Bile duct (tissue), 1 donor: Measurements from ENCODE around the genes PRORP and INSM2.

DNA sequence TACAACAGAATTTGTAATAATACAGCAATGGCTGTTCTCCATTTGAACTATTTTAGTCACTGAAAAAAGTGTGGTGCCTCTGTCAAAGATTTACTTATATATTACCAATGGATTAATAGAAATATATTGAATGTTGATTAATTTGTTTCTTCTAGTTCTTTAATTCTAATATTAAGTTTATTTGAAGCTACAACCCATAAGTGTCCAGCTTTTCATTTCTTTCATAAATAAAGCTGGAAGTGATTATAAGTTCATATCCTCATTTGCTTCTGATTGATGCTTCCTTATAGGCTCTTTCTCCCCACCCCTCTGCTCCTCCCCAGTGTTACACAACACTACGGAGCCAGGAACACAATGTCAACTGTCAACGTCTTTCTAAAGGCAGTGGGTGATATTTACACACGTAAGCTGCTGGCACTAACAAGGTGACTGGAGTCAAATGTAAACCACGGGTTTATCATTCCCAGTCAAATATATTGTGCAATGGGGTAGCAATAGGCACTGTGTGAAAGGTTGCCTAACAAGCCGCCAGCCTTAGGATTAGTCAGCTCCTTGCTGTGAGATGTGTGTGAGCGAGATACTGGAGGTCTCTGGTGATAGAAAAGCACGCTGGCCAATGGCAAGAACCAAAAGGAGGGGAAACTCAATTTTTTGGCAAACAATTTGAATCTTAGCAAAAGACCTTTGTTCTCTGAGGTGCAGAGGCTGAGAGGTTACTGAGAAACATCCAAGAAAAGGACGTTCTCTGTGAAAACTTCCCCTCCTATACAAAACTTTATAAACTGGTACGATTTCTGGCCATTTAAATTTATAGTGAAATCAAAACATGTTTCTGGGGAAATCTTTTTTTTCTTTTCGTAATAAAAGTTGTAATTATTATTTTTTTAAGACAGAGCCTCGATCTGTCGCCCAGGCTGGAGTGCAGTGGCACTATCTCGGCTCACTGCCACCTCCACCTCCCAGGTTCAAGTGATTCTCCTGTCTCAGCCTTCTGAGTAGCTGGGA is 22.1 kb upstream of the HECTD1 start:
- PRO-cap: unidirectional peak, plus-strand start at position 567 of the sequence; unidirectional peak, plus-strand start at position 699 of the sequence

- PRO-cap: no peak
Measured at GRCh38 chr14:31936018-31936682, 141.0 kb upstream of the ARHGAP5 start.

DNA sequence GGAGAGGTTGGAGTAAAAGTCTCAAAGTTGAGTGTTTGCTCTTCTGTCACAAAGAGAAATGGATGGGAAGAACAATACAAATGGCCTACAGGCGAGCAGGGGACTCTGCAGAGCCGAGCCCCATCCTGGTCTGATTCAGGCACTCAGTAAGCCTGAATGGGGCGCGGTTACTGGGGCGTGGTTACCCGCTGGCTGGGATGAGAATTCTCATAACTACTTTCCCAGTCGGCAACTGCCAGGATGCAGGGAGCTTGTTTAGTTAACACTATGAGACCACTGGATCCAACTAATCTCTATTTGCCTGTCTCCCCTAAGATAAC is 126.4 kb upstream of the ARHGAP5 start:
- PRO-cap: bidirectional peak, plus-strand start at position 224 of the sequence, minus-strand start at position 132 of the sequence

GRCh38 chr14:32937539-32937996 is 1.1 kb upstream of the NPAS3 start:
- PRO-cap: no peak

DNA sequence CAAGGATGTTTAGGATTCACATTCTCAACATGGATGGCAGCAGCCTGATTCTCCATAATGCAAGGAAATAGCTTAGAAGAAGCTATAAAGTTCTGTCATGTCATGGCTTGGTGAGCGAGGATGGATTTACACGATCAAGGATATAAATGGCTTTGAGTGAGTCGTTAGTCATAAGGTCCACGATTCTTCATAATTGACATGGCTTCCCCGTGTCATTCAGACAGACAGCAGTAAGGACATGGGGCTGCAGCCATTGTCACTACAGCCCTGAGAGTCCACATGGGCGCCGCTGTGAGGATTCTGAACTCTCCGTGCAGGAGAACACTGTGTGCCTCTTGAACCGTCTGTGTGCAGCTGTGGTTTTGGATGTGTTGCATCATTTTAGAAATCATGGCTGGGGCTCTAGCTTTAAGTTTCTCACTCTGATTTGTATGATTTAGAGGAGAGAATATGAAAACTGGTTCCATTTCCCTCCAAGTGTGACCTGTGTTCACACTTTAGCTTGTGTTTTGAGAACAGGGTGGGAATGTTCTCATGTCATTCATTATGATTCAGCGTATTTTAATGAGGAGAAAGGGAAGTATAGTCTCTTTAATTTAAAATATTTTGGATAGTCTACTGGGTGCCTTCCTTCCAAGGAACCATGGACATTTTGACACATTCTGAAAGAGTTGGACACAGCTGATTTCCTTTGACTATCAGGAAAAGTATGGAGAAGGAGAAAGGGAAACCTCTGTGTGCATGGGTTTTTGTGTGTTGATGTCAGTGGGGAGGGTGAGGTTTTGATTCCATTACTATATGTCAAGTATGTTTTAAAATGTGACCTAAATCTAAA is 47.3 kb downstream of the NPAS3 start:
- PRO-cap: no peak

GRCh38 chr14:34013376-34014203 is 62.7 kb upstream of the EGLN3 start:
- PRO-cap: no peak

DNA sequence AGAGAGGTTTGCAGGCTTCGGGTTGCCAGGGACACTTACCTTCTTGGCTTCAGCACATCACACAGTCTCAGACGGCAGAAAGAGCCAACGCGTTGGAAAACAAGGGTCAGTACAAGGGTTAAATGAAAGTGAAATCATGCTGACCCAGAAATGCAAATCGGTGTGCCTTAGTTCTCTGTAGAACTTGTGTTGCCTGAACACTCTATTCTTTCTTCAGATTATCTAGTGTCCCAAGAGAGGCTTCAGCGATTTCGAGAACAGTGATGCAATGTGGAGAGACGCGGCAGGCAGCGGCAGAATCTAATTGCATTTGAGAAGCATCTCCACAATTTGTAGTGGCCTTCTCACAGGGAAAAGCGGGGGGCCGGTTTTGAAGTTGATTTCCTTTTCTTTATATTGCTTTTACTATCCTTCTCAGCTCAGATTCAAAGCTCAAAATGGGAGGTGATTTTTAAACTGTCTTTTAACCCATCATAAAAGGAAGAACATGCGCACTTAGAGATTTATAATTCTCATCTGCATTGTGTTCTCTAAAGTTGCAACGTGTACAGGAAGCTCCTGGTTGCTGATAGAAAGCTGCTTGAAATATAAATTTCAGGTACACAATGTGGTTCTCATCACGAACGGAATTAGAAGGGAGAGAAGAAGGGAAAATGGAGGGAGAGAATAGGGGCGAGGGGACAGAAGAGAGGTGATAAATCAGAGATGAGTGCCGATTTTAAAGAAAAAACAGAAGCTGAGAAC is 67.9 kb upstream of the EGLN3 start:
- PRO-cap: unidirectional peak, plus-strand start at position 216 of the sequence

- PRO-cap: bidirectional peak, plus-strand start at chr14:34035890, minus-strand start at chr14:34035717
Measured at GRCh38 chr14:34035609-34036135, 84.8 kb upstream of the EGLN3 start.

DNA sequence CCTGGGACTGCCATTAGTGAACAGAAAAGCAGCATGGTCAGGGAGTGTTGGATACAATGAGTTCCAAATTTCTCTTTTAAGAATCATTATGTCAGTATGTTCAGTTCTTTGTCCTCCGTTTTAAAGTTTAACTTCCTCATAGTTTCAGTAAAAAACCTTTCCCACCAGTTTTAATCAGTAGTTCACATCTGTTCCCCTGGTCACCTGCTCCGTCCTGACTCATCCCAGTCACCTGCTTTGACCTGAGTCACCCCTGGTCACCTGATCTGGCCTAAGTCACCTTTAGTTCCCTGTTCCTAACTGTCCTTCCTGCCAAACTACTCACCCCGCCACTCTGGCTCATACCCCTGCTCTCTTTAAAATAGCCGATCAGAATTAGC is 36.6 kb downstream of the SPTSSA start:
- PRO-cap: no peak

- PRO-cap: no peak
Measured at GRCh38 chr14:34465091-34465669, 3.1 kb upstream of the SPTSSA start.

DNA sequence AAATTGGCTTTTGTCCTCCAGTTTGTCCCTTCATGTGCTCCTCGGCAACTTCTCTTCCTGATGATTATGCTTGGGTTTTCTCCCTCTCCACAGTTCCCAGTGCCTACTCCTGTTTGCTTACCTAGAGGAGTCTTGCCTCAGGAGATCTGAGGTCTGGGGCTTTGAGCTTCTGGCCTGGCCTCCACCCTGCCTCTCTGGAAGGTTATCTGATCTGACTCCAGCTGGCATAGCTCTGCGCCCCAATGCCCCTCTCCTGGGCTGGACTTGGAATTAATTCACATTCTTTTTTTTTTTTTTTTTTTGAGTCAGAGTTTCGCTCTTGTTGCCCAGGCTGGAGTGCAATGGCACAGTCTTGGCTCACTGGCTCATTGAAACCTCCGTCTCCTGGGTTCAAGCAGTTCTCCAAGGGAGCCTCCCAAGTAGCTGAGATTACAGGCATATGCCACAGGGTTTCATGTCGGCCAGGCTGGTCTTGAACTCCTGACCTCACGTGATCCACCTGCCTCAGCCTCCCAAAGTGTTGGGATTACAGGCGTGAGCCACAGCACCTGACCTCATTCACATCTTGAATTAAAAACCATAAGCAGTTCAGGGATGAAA is 33.5 kb downstream of the CFL2 start:
- PRO-cap: no peak

- PRO-cap: no peak
Measured at GRCh38 chr14:34700072-34700682, 14.2 kb downstream of the CFL2 start.

DNA sequence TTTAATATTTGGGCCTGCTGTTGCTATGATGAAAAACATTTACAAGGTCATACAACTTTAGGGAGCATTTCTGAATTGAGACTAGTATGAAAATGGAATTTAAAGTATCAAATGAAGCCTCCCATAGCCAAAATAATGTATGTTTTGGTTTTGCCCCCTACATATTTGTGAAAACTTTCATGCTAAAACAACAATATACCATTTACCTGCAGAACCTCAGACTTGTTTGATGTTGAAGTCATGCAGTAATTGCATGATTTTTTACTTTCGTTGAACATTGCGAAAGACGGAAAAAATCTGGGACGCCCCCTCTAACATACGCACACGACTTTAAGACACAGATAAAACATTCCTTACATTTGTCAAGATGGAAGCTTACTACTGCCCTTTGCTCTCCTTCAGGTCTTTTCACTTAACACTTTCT is 635 bp upstream of the FAM177A1 start:
- PRO-cap: no peak

- PRO-cap: bidirectional peak, plus-strand start at chr14:35122552, minus-strand start at chr14:35122519; bidirectional peak, plus-strand start at chr14:35122673, minus-strand start at chr14:35122673
Measured at GRCh38 chr14:35122201-35123067, at the start of gene PRORP. TSS of gene PRORP (plus strand) at chr14:35122552.

DNA sequence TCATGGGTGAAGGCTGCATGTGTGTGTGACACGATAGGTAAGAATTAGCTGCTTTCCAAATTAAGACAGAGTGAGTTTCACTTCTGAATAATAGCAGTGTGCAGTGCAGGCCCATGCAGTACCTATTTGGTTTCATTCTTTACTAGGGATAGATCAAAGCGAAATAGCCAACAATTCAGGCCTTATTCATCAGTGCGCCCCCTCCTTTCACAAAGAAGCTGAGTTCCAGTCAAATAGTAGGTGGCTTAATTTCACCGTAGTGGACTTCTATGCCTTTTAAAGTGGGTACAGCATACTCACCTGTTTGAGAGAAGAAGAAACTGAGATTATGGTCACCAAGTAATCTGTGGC is 6.4 kb upstream of the PSMA6 start:
- PRO-cap: no peak

GRCh38 chr14:35331637-35332047 is 39.5 kb downstream of the PSMA6 start:
- PRO-cap: no peak

DNA sequence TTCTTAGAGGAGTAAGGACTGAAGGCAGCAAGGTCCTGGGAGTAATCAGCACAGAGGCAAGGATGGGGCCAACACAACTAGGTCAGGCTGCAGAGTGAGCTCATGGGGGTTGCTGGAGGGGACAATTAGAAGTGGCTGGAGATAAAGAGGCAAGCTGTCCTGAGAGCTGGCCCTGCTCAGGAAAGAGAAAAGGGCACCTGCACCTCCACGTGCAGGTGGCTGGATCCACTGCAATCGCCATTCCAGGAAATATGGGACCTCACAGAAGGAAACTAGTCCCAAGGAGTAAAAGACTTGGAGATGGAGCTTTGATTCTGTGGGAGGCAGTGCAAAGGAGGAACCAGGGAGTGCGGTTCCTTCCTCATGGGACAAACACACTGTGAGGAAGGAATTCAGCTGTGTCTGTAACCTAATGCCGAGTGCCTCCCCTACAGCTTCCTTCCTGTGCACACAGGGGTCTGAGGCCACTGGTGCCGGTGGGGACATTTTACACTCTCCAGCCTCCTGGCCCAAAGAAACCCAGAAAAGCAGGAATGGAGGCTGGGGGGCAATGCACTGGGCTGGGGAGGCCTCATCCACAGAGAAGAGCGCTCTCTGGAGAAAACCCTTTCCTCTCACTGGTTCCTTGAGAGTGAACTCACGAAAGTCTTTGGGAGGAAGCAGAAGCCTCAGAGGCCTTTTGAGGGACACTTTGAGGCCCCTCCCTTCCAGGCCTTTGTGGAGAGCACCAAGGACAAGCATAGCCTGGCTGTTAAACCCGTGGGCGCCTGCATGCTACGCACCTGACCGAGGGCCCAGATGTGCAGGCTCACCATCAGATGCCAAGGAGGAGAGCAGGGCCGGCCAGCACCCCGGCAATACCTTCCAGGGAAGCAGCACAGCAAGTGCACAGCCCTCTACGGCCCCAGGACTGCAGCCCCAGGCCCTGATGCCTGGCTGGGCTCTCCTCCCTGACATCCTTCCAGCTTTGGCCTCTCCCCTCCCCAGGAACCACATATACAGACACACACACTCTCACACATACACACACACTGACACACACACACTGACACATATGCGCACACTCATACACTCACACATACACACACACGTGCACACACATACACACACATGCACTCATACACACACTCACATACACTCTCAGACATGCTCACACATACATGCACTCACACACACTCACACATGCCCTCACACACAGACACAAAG is 52.1 kb downstream of the NFKBIA start:
- PRO-cap: no peak

DNA sequence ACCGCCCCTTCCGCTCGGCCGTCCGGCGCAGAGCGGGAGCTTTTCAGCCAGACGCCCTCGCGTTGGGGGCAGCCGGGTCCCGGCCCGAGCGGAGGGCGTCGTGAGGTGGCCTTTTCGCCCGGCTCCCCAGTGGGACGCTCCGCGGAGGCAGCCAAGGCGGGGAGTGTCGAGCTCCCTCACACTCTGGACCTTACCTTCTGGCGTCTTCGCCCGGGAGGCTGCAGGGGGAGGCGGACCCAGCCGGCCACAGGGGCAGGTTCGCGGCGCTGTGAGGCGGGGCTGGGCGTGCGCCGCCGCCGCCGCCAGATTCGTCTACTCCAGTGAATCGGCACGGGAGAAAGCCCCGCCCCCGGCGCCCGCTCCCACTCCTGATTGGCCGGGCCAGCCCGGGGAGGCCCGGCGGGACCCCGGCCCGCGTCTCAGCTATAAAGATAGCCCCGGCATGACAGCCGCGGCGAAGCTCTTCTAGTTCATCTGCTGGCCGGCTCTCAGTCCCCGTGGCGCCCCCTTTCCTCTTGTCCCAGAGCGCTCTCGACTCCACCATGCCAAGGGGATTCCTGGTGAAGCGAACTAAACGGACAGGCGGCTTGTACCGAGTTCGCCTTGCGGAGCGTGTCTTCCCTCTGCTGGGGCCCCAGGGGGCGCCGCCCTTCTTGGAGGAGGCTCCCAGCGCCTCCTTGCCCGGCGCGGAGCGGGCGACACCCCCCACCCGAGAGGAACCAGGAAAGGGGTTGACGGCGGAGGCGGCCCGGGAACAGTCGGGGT is at the start of gene INSM2:
Gene INSM2 (plus strand): TSS at position 454 of the 765 bp plus-strand sequence.
- PRO-cap: no peak

DNA sequence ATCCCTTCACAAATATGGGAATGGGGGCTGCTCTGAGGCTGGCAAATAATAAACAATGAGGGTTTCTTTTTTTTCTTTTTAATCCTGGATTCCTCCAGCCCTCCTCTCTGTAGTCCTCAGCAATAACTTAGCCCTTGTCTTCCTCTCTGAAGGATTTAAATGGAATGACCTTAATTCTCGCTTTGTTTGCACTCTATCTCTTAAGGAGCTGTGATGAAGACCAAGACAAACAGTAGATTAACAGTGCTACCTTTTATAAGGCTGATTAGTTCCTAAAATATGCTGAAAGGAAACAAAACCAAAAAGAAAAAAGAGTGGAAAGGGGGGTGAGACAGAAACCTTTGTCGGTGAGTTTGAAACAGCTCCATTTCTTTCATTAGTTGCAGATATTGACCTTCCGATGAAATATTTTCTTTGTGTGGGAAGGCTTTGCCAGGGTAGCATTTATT is 105.2 kb downstream of the MBIP start:
- PRO-cap: no peak

DNA sequence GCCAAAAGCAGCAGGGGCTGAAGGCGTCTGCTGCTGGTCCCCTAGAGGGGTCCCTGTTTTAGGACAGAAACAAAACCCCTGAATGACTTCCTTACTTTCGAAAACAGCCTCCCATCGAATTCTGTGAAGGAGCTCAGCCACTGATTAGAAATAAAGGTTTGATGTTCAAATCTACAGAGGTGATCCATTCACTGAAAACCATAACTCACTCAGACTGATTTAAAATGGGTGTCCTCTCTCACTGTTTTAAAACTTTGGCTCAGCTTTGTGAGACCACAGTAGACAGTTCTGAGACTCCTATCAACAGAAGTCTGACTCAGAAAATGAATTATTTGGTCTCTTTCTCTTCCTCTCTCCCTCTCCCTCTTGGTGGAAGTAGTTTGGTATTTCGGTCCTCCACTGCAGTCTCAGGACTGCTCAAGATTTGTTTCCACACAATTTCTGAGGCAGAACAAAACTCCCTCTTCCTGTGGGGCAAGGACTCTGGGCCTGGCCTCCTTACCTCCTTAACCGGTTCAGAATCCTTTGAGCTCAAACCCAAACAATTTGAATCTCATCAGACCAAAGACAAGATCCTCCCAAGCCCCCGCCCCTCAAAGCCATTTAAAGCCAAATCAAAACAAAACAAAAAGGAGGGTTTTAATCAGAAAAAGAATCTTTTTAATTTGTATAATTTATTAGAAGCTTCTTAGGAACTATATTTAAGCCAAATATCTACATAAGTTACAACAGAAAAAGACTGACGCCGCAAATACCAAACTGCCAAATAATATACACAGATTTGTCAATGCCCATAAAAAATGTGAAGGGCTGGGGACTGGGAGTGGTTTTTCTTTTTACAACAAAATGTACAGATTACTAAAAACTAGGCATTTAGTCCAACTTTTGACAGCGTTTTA is 4.0 kb downstream of the NKX2-1 start:
- PRO-cap: no peak